Mesenchymal stem cell of the bone marrow (primary cell): Measurements from ENCODE around the gene LHFPL2.

DNA sequence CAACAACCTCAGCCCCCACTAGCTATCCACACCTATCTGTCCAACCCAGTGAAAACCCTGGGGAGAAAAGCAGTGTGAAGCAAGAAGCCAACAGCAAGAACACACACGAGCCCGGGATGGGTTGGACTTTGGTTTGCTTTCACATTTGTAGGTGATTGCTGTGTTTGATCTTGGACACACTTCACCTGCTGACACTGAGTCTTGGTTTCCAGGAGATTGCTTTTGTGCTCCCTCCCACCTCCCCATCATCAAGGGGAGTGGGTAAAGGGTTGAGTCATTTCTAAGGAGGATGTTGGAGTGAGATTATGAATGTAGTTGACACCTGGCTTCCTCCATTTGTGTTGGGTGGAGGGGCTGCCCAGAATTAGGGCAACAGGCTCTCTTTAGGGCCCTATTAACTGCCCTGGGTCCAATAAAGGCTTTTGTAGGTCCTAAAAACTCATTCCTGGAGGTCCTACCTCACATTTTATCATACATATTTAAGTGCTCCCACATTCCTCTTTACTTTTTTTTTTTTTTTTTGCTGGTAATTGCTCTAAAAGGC is 37.5 kb downstream of the ANKDD1B start:
- CAGE, long polyA plus RNA, result no peak

GRCh38 chr5:76083846-76085268 is 1.2 kb downstream of the SV2C start:
- CAGE, long polyA plus RNA, result no peak

DNA sequence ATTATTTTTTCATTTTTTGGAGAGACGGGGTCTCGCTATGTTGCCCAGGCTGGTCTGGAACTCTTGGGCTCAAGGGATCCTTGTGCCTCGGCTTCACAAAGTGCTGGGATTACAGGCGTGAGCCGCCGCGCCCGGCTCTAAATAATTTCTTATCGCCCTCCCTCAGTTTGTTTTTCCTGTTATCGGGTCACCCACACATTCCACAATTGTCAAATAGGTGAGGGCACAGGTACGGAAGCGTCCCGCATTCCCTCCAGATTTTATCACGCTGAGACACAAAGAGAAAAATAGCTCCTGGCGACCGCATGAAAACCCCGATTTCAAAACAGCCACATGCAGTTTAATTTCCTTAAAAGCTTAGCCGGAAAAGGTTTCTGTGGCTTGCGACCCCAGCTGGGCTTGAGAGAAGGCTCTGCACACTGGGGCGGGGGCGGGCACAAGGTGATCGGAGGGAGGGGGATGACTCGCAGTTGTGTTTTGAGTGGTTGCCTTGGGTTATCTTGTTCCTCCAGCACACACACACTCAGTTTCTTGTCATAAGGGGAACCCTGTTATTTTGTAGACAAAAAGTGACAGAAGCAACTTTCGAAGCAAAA is 735 bp upstream of the IQGAP2 start:
- CAGE, long polyA plus RNA, result no peak

GRCh38 chr5:76547141-76548396 is 75.6 kb downstream of the F2RL2 start:
- CAGE, long polyA plus RNA, result no peak

DNA sequence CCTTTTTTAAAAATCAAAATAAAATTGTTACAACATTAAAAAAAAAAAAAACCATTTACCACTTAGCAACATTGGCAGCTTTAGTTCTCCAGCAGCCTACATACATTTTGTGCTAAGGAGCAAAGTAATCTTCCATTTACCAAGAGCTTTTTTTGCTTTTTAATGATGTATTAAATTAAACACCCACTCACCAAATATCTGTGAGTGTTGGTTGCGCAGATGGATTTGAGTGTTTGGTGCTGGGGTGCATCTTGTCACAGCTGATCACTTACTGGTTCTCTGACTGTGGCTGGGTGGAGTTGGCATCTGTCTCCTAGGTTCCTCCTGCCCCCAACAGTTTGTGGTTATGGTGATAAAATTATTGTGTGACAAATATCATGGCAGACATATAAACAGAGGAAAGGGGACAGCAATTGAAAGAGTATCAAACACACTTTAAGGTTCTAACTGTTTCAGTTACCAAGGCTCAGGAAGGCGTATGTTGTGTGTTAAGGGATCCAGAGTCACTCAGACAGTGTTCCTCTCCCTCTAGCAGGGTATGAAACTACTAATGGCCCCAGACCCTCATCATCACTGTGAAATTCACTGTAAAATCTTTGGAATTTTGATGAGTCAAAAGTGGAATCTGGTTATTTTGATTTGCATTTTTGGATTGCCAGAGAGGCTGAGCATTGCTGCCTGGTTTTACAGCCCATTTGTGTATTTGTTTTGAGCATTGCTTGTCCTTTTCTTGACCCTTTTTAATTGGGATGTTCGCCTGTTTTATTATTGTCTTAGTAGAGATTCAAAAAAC is 81.7 kb downstream of the PDE8B start:
- CAGE, long polyA plus RNA, result no peak

DNA sequence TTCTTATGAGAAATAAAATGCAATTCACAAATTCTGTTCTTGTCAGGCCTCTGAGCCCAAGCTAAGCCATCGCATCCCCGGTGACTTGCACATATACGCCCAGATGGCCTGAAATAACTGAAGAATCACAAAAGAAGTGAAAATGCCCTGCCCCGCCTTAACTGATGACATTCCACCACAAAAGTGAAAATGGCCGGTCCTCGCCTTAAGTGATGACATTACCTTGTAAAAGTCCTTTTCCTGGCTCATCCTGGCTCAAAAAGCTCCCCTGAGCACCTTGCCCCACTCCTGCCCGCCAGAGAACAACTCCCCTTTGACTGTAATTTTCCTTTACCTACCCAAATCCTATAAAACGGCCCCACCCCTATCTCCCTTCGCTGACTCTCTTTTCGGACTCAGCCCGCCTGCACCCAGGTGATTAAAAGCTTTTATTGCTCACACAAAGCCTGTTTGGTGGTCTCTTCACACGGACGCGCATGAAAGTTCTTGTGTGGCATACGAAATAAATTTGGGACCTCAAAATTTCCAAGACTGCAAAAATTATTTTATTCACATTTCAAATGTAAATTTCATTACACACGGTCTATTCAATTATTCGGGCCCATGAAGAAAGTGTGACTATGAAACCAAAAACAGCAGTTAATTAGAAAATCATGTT is 1.0 kb downstream of the WDR41 start:
- CAGE, long polyA plus RNA, result no peak

GRCh38 chr5:77763527-77763846 is 12.7 kb downstream of the TBCA start:
- CAGE, long polyA plus RNA, result no peak

DNA sequence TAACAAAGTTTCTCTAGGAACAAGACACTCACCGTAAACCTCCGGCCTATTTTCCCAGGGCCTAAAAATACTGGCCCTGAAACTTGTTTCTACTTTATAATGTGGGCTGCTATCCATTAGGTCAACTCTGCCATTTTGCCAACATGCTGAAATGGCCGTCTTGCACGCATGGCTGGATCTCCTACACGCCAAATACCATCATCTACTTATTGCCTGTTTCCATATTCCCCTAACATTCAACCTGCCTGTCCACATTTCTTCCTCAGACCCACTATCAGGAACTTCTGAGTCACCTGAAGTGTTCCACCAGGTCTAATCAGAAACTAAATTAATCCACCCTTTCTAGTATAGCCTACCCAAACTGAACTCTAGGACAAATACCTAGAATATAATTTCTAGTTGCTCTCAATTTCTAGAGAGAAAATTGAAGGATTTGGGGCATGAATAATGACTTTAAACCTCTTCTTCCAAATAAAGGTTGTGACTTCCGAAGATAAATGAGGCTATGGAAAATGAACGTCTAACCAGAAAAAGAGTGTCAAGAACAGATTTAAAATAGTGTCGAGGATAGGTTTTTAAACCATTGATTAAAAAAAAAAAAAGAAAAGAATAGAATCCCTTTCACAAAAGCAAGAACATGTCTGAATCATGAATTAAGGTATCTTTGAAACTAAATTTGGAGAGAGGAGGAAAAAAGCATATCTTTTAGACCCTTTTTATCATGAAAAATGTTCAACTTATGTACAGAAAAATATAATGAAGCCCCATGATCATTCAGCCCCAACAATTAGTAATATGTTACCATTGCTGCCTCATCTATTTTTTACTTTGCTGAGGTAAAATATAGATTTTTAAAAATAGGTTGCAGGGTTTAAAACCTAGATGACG is 4.4 kb downstream of the TBCA start:
- CAGE, long polyA plus RNA, result no peak

- CAGE, long polyA plus RNA, result no peak
Measured at GRCh38 chr5:77844513-77845012, 68.4 kb upstream of the TBCA start.

DNA sequence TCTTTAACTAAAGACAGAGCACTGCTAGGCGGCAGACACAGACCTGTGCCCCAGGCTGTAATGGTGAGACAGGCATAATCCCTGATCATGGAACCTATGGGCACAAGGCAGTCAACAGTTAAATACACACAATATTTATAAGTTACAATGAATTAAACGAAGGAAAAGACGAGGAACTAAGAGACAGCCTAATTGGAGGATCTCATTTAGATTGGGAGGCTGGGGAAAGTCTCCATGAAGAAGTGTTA is 107.5 kb upstream of the TBCA start:
- CAGE, long polyA plus RNA, result no peak

DNA sequence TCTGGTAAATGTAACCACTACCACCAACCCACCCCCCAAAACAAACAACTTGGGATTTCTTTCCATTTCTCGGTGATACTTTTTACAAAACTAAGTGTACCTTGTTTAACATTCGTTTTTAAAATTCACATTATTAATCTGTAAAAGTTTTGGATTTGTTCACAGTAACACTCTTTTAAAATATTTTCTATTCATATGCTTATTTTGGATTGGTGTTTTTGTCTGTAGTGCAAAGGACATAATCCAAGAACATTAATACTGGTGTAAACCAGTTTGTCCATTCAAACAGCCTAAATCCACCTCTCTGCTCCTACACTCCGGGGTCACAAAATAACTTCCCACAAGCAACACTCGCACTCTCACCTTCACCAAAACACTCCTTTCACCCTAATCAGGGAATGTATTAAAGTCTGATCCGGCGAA is 803 bp downstream of the AP3B1 start:
- CAGE, long polyA plus RNA, result no peak

- CAGE, long polyA plus RNA, result no peak
Measured at GRCh38 chr5:78510976-78512147, 137.2 kb downstream of the LHFPL2 start.

DNA sequence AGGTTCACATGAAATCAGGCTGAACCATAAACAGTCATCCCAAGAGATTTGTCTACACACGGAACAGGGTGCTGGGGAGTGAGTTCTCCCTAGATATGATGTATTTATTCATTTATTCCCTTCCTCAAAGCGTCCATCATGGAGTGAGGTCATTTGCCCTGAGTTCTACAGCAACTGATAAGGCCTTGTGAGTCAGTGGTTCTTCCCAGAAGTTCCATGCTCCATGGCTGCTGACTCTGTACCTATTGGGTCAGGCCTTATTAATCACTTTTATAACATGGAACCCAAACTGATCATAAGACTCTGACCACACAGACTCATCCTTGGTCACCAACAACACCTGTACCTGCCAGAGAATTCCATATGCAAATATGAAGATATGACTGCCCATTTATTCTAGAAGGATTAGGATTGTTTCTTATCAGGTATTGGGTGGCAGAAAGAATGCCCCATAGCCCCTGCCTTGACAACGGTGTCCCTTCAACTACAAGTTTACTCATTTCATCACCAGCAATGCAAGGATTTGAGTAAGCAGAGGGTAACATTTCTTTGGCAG is 118.1 kb downstream of the LHFPL2 start:
- CAGE, long polyA plus RNA, result no peak

GRCh38 chr5:78577475-78577868 is 71.1 kb downstream of the LHFPL2 start:
- CAGE, long polyA plus RNA, result no peak

DNA sequence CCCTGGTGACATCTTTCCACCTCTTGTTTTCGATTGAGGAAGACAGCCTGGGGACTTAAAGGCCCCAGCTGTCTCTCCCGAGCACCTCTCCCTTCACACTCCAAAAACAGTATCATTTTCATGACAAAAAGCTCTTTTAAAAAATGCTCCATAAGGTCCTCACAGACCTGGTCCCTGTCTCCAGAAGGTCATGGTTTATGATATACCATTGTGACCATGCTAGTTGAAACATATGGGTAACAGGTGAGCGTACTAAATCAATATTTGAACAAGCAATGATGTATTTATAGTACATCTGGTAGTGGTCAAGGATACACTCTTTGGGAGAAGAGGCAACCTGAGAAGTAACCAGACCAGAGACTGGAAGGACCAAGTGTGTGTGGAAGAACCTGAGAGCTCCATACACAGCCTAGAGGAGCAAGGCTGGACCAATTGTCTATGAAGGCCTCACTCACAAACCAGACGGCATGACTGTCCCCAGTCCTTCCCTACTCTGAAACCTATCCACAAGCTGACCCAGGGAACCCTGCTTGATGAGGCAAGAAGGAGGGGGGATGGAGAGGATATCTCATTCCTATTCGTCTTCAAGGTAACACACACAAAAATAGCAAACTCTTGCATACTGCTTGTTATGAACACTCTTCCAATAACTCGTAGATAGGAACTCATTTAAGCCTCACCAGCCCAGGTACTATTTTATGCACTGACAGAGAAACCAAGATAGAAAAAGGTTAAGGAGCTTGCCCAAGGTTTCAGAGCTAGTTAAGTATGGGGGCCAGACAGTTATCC is 55.0 kb downstream of the LHFPL2 start:
- CAGE, long polyA plus RNA, result no peak

- CAGE, long polyA plus RNA, result no peak
Measured at GRCh38 chr5:78648480-78649454, at the start of gene LHFPL2. LHFPL2 (minus strand) TSS chr5:78648772.

DNA sequence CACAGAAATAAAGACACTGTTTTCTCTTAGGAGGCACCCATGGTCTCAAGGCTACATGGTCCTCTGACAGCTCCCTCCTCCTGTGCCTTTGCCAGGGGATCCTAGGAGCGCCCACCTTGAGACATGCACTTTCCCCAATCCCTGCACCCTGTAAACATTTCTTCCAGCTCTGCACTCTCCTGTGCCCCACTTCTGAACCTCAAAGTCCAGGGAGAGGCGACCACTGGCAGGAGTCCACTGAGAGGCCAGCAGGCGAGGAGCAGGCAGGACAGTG is 10.2 kb downstream of the ARSB start:
- CAGE, long polyA plus RNA, result no peak

- CAGE, long polyA plus RNA, result no peak
Measured at GRCh38 chr5:79258474-79258870, 22.5 kb downstream of the JMY start.

- CAGE, long polyA plus RNA, result no peak
Measured at GRCh38 chr5:79784612-79785010, 95.0 kb downstream of the CMYA5 start.

GRCh38 chr5:80082113-80082624 is 47.0 kb downstream of the THBS4 start:
- CAGE, long polyA plus RNA, result no peak